Left ventricle myocardium (tissue), 1 donor: ENCODE measurements around a stretch of chr11.

GRCh38 chr11:130453007-130453435, 4.6 kb downstream of the ADAMTS15 start:
- PRO-cap = bidirectional peak, plus-strand start at chr11:130453167, minus-strand start at chr11:130453169

DNA sequence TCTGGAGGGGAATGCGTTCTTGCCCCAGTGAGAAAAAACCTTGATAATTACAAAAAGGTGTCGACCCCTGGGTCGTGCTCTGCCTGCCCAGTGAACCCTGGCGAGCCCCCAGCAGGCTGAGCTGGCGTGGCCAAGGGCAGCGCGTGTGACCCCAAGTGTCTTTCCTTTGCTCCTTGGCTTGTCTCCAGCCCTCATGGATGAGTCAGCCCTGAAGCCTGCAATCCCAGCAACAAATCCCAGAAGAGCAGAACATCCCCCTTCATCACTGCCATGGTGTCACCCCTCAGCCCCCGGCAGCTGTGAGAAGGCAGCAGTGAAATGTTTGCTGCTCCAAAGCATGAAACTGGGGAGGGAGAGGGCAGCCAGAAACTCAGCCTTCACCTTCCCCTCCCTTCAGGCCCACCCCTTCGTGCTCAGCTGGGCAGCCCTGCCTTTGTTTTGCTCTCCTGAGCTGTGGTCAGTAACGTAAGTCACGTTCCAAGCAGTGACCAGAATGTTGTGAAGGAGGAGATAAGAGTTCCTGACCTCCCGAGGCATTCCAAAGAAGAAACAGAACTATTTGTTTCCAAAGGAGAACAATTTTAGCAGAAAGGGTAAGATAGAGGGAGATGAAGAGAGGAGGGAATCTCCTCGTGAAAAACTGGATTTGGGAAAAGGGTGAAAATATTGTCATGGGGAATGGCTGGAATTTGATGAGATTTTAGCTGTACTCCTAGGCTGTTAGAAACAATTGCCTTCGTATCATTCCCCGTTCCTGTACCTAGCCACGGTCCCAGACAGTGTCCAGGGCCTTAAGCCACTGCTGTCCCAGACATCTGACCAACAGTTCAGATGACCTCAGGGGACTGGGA, 29.9 kb downstream of the ADAMTS15 start:
- PRO-cap = no peak

DNA sequence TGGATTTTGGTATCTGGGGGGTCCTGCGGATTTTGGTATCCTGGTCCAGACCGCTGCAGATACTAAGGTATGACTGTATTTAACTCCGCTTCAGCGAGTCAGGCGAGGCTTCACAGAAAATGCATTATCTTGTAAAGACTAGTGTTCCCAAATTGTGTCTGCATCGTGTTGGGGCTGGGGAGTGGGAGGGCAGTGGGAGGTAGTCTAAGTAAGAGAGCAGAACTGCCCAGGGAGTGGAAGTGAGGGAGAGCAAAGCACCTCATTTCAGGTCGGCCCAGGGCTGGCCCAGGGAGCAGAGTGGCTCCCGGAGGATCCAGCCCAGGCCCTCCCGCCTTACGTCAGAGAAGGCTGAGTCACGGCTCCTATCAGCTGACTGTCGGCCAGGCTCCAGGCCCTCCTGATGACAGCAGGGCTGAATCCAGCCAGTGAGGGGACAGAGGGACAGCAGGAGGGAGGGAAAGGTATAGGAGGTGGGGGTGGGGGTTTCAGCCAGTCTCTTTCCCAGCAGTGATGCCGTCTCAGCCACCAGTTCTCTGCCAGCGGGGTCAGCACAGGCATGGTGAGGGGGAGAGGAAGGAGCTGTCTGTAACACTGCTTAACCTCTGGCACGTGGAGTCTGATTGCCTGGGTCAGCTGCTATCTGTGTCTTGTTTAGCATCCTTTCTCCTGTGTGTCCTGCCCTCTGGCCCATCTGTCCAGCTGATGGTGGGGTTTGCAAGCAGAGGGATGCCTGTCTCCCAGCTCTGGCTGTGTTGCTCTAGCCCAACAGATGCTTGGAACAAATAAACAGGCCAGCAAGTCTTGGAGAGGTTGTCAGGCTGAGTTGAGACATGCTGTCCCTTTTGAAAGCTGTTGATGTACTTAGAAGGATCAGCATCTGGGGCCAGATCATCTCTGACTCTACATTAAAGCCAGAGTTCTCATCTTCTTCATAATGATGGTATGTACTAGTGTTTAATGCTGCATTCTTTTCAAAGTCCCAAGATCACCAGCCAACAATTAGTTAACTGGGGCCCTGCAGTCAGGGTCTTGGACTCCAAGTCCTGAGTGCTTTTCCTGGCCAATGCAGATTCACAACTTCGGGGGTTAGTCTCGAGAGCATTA, 74.0 kb downstream of the ADAMTS15 start:
- PRO-cap = bidirectional peak, plus-strand start at position 262 of the sequence, minus-strand start at position 224 of the sequence; bidirectional peak, plus-strand start at position 492 of the sequence, minus-strand start at position 299 of the sequence

DNA sequence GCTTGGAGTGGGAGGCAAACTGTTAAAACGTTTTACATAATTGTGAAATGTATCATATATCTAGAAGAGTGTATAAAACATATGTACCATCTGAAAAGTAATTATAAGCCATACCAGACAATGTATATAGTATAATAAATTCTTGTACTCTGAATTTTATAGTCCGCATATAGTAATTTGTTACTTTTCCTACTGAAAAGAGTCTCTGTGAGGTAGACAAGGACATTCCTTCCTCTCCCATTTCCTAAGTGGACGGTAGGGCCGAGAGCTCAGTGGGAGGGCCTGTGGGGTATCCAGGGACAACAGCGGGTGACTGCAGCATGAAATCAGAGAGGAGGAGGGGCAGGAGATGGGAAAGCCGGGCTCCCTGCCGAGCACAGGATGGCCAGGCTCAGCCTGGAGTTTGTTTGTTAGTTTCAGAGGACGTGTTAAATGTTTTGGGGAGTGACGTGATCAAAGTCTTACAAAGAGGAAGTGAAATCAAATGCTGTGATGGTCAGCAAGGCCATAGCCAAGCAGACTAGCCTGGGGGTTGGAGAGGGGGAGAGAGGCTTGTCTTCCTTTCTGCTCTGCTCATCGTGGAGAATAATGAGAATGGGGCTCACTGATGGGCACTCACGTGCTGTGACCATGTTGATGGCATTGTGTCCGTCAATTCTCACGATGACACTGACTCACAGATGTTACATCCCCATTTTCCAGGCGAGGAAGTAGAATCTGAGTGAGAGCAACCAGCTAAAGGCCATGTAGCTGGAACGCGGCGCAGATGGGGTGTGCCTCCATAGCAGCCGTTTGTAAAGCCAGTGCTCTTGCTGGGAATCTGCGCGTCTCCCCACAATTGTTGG, 152.7 kb downstream of the ADAMTS15 start:
- PRO-cap = no peak

- PRO-cap = no peak
Observed at GRCh38 chr11:130889157-130889896, 27.0 kb downstream of the SNX19 start.

- PRO-cap = no peak
Observed at GRCh38 chr11:131465666-131466242, 95.3 kb downstream of the NTM start.

GRCh38 chr11:132126242-132126742, 755.9 kb downstream of the NTM start:
- PRO-cap = no peak

- PRO-cap = no peak
Observed at GRCh38 chr11:133919411-133920325, 37.1 kb downstream of the IGSF9B start.

GRCh38 chr11:133981026-133981582, 24.3 kb upstream of the IGSF9B start:
- PRO-cap = bidirectional peak, plus-strand start at chr11:133981378, minus-strand start at chr11:133981201

GRCh38 chr11:134049218-134049651, 19.6 kb upstream of the JAM3 start:
- PRO-cap = no peak

DNA sequence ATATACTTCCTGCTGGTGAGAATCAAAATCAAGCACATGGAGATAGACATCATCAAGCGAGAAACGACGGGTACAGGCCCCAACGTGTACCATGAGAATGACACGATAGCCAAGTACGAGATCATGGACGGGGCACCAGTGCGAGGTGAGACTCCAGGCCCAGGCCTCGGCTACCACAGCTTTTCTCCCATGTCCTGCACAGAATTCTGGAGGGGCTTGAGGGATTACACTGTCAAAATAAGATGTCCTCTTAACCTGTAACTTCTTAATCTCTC, 10.1 kb downstream of the THYN1 start:
- PRO-cap = no peak

- PRO-cap = no peak
Observed at GRCh38 chr11:134250676-134251733, 2.1 kb downstream of the THYN1 start.

DNA sequence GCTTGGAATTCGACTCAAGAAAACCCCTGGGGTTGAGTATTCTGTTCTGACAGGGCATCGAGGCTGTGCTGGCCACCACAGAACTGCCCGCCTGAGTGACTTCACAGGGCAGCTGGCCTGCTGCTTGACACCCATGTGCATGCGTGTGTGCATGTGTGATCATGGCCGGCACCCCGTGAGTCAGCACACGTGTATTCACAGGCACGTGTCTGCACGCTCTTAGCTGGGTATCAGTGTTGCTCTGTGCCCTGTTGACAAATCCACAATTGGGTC, 14.1 kb downstream of the B3GAT1 start:
- PRO-cap = no peak